AG04450 (cell line): ENCODE results near the genes ANXA4 and MPHOSPH10.

- CAGE, long polyA plus RNA = no peak
- RRBS = no CpG with 5 or more reads among the region's 3 CpGs
Measured at GRCh38 chr2:69226086-69226456, 161.0 kb downstream of the GFPT1 start.

DNA sequence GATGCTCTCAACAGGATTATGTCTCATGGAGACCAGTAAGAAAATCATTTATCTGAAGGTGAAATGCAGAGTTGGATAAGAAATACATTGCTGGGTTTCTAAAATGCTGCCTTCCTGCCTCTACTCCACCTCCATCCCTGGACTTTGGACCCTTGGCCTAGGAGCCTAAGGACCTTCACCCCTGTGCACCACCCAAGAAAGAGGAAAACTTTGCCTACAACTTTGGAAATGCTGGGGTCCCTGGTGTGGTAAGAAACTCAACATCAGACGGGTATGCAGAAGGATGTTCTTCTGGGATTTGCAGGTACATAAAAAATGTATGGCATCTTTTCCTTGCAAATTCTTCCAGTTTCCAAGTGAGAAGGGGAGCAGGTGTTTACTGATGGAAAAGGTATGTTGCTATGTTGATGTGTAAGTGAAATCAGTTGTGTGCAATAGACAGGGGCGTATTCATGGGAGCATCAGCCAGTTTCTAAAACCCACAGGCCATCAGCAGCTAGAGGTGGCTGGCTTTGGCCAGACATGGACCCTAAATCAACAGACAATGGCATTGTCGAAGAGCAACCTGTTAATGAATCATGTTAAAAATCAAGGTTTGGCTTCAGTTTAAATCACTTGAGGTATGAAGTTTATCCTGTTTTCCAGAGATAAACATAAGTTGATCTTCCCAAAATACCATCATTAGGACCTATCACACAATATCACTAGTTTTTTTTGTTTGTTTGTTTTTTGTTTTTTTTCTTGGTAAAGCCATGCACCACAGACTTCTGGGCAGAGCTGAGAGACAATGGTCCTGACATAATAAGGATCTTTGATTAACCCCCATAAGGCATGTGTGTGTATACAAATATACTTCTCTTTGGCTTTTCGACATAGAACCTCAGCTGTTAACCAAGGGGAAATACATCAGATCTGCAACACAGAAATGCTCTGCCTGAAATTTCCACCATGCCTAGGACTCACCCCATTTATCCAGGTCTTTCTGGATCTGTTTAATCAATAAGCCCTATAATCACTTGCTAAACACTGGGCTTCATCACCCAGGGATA, 140.9 kb downstream of the GFPT1 start:
- CAGE, long polyA plus RNA = no peak
- RRBS = no CpG with 5 or more reads among the region's 4 CpGs

GRCh38 chr2:69415013-69415491, 22.2 kb downstream of the NFU1 start:
- CAGE, long polyA plus RNA = no peak
- RRBS = no CpG with 5 or more reads among the region's 3 CpGs

GRCh38 chr2:69620400-69621037, 23.0 kb downstream of the AAK1 start:
- CAGE, long polyA plus RNA = no peak
- RRBS = no CpG with 5 or more reads among the region's 4 CpGs

- CAGE, long polyA plus RNA = no peak
- RRBS = no CpG with 5 or more reads among the region's 7 CpGs
Measured at GRCh38 chr2:69644972-69645651, 1.6 kb upstream of the AAK1 start.

GRCh38 chr2:69741119-69742216, at the start of gene ANXA4:
Gene ANXA4, plus strand, starts transcription at chr2:69742134.
- CAGE, long polyA plus RNA = start-site peak on the plus strand at chr2:69741947-69742143, 9,295 and 8,462 reads in 2 replicates
- RRBS = 2% methylated on average over 44 of the region's 75 CpGs

GRCh38 chr2:69918724-69919017, 3.8 kb downstream of the MXD1 start:
- CAGE, long polyA plus RNA = no peak
- RRBS = no CpG with 5 or more reads among the region's 2 CpGs

GRCh38 chr2:69931652-69932302, 16.9 kb downstream of the MXD1 start:
- CAGE, long polyA plus RNA = no peak
- RRBS = no CpG with 5 or more reads among the region's 4 CpGs

GRCh38 chr2:70045716-70046398, 41.4 kb upstream of the PCBP1 start:
- CAGE, long polyA plus RNA = no peak
- RRBS = no CpG with 5 or more reads among the region's 7 CpGs

- CAGE, long polyA plus RNA = no peak
- RRBS = under 1% methylated on average over 5 of the region's 8 CpGs
Measured at GRCh38 chr2:70087504-70087542, within 50 bp of the PCBP1 start.

DNA sequence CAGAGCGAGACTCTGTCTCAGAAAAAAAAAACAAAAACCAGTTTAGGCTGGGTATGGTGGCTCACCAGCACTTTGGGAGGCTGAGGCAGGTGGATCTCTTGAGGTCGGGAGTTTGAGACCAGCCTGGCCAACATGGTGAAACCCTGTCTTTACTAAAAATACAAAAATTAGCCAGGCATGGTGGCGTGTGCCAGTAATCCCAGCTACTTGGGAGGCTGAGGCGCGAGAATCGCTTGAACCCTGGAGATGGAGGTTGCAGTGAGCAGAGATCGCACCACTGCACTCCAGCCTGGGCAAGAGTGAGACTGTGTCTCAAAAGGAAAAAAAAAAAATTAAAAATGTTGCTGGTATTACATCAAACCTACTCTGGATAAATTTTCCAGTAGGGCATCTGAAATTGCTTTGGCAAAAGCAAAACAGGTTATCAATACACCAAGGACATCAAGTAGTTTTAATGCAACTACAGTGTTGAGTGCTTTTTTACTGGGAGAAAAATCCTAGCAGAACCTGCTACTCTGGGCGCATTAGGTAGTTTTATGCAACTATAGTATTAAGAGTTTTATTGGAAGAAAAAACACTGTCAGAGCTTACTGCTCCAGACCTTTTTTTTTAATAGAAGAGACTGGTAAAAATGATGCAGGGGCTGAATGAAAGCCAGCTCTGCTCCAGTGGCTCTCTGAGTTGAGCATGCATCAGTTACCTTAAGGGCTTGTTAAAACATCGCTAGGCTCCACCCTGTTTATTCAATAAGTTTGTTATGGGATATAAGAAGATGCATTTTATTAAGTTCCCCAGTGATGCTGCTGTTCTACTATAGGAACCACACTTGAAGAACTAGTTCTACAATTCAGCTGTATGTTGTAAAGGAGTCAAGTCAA, 13.5 kb downstream of the SNRPG start:
- CAGE, long polyA plus RNA = no peak
- RRBS = no CpG with 5 or more reads among the region's 9 CpGs

- CAGE, long polyA plus RNA = no peak
- RRBS = no CpG with 5 or more reads among the region's 1 CpG
Measured at GRCh38 chr2:70440442-70441092, 113.1 kb downstream of the TGFA start.

DNA sequence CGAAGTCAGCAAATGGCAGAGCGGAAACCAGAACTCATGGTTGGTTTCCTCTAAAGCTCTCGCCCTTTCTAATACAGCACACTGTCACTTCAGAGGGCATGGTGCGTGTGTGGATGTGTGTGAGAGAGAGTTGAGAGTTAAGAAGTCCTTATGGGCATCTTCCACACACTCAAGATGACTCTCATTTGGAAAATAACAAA, 78.3 kb downstream of the TGFA start:
- CAGE, long polyA plus RNA = no peak
- RRBS = no CpG with 5 or more reads among the region's 4 CpGs

DNA sequence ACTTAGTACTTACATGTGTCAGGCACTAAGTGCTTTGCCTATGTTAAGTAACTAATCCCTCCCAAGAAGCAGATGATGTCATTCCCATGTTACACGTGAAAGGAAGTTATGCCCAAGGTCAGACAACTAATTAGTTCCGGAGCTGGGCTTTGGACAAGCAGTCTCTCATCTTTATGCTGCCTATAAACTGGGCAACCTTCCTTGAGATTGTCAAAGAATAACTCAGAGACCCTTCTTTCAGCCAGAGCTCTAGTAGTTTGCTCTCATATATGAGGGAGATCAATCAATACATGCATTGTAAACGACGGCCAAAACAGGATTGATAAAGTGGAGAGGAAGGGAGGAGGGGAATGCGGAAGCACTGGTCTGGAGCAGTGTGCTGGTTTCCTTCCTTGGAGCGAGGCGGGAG, 13.7 kb upstream of the ATP6V1B1 start:
- CAGE, long polyA plus RNA = no peak
- RRBS = no CpG with 5 or more reads among the region's 7 CpGs

DNA sequence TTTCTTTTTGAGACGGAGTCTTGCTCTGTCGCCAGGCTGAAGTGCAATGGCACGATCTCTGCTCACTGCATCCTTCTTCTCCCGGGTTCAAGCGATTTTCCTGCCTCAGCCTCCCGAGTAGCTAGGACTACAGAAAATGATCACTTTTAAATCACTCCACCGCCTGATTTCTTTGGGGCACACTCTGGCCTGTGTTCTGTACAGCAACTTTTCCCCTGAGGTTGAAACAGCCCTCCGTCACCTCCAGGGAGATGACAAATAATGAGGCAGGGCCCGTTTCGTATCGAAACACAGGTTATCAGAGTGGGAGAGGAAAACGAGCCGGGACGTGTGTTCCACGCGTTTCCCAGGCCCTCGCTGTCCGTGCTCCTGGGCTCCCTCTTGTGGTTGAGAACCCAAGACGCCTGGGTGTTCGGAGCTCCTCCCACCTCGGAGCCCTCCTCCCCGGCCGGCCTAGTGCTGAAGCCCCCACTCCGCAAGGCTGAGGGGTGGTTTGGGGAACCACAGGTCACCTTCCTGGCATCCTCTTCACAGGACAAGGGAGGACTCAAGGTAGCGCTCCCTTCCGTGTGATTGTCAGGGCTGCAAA, 12.6 kb downstream of the ATP6V1B1 start:
- CAGE, long polyA plus RNA = no peak
- RRBS = no CpG with 5 or more reads among the region's 26 CpGs

DNA sequence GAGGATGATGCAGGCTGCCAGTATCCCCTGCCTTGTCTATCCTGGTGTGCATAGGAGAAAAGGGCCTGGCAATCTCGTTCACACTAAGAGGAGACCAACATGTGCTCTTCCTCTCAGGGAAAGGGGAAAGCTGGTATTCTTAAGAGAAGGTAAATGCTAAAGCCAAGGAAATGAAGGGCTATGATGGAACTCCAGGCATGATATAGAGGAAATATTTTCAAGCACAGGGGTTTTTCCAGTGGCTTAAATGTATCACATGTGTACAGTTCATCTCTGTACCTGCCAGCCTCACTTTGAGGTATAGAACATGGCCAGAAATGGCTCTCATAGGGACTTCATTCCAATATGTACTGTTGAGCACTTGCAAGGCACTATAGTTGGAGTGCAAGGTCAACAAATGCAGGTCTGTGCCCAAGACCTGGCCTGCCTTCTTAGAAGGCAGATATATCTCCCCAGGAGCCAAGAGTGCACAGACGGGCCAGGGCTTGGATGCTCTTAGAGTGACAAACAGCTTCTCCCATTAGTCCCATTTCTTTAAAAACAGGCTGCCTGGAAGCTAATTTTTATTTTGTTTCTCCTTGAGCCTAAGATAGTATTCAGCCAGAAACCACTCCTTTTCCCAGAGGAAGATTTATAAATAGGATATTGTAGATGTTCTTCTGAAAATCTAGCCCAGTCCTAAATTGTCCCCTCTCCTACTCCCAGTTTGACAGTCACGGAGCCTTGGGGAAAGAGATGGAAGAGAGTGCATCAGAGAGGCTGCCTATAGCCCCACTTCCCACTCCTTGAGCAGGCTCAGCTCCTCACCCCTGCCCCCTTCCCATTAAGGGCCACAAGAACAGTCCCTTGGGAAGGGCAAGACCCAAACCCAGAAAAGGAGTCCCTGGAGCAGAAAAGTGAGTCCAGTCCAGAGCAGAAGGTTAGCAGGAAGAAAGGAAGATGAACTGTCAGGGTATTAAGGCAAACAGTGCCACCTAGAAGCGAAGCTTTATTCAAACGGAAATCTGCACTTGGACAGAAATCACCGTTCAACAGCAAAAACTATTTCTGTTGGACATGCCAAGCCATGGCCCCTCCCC, 7.2 kb downstream of the TEX261 start:
- CAGE, long polyA plus RNA = no peak
- RRBS = no CpG with 5 or more reads among the region's 6 CpGs

- CAGE, long polyA plus RNA = no peak
- RRBS = no CpG with 5 or more reads among the region's 9 CpGs
Measured at GRCh38 chr2:71063952-71064440, 4.5 kb upstream of the NAGK start.

- CAGE, long polyA plus RNA = no peak
- RRBS = no CpG with 5 or more reads among the region's 8 CpGs
Measured at GRCh38 chr2:71069724-71070305, 1.4 kb downstream of the NAGK start.

DNA sequence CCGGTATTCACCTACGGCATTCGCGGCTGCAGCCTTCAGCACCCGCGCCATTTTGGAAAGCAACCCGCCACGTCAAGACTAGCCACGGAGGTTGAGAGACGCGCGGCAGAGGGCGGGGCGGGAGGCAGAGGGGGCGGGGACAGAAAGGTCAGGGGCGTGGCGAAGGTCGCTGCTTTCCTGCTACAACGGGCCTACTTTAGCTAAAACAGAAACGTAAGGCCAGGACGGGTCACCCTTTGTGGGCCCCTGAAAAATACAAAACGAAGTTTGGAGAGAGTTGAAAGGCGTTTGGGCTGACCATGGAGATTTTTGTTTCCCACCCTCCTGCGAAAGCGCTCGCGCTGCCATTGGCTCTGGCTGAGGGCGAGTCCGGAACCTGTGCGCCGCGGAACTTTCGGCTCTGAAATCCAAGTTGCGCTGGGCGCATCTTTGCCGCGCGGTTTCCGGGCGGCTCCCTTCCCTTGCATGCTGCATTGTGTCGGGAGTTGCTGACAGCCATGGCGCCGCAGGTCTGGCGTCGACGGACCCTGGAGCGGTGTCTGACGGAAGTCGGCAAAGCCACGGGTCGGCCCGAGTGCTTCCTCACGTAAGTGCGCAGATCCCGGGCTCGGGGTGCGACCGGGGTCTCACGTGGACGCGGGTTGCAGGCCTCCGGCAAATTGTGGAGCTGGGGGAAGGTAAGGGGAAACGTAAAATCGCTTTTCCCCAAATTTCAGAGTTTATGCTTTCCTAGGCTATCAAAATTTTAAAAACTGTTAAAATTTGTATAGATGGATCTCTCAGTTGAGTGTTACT, at the start of gene MPHOSPH10:
MPHOSPH10 (plus strand) TSS at position 466 of the 795 bp plus-strand sequence.
- CAGE, long polyA plus RNA = start-site peak on the plus strand centred at position 468 of the sequence, 47 bp wide, 931 and 782 reads in 2 replicates
- RRBS = 2% methylated on average over 11 of the region's 64 CpGs

GRCh38 chr2:71226131-71226764, 655 bp downstream of the PAIP2B start:
- CAGE, long polyA plus RNA = no peak
- RRBS = no CpG with 5 or more reads among the region's 33 CpGs